Body of pancreas (tissue), 2 donors: ENCODE data around the gene FGF18.

DNA sequence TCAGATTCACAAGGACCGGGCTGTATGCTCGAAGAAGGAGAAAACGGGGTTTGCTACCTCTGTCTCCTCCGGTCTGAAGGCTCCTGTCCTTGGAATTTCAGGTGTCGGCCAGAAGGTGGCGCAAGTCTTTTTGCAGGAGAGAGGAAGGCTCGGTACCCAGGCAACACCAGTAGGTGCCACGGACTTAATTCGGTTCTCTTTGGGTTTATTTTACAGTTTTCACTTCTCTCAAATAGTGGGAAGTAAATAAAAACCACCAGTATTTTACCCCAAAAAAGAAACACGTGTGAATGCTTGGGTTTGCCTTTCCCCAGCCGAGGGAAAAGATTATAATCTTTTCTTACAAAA lies 29.7 kb downstream of the LCP2 start:
- PRO-cap = no peak
- RAMPAGE, long total RNA, 2 experiments = no peak in any of the 2 experiments

DNA sequence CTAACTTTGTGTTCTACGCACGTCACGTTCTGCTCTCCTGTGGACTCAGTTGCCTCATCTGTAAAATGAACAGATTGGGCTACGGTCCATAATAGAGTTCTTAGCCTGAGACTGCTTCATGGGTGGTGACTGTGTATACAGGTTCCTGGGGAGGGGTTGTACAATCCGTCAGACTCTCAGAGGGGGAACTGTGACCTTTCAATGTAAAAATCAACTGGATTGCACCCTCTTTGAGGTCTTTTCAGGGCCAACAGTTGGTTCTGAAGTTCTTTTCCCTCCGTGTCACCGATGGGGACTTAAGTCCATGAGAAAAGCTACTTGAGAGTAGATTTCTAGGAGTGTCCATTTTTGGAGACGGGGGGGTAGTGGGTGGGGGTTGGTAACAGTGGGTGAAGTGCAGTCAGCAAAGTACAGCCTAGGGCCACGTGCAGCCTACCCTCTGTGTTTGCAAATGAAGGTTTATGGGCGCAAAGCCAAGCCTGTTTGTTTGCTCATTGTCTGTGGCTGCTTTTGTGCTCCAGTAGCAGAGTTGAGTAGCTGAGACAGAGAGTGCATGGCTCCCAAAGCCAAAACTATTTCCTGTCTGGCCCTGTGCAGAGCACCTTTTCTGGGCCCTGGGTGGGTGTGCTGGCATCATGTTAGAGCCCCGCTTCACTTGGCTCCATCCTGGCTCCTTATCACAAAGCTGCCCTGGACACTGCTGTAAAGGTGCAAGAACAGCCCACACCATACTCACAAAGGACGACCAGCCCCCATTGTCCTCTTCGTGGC lies 23.8 kb downstream of the LCP2 start:
- PRO-cap = no peak
- RAMPAGE, long total RNA, 2 experiments = no peak in any of the 2 experiments

DNA sequence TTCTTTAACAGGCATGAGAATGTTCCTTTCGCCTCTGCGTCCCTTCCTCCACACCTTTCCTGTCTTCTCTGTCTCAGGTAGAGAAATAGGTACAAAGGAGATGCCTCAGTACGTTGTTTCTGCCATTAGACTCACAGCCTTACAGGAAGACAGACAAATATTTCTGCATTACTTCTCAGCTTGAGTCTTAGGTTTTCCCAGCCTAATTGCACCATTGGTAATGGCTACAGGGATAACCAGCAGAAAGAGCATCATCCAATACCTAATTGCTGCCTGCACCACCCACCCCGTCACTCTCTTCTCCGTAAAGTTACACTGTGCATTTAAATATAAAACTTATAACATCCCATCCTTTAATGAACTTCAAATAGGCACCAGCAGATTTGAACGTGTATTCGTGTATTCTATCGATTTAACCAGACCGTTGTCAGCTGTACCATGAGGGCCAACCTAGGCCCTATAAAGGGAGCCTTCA lies 16.0 kb downstream of the LCP2 start:
- PRO-cap = no peak
- RAMPAGE, long total RNA, 2 experiments = no peak in any of the 2 experiments

DNA sequence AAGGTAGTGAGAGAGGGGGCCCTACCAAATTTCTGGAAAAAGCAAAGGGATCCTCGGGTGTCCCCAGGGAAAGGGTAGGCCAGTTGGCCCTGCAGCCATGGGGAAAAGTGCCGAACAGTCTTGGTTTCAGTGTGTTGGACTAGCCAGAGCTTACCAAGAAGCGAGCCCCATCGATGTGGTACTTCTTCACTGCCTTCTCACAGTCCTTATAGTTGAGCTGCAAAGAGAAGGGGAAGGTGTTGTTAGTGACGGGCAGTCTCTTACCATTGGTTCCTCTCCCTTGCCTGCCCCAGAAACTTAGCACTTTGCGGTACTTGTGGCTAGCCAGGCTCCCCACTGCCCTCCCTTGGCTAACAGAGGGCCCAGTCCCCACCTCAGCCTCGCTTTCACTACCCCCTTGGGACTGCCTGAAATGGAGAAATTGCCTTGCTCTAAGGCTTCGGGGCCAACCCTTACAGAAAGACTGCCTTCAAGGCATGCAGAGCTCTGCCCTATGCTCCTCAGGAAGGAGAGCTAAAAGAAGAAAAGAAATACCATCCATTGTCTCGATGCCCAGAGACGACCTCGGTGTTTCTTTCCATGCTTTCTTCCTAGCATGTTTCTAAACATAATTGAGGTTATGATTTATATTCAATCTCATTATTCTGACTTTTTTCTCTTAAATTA lies 4.3 kb downstream of the LCP2 start:
- PRO-cap = no peak
- RAMPAGE, long total RNA, 2 experiments = no peak in any of the 2 experiments

DNA sequence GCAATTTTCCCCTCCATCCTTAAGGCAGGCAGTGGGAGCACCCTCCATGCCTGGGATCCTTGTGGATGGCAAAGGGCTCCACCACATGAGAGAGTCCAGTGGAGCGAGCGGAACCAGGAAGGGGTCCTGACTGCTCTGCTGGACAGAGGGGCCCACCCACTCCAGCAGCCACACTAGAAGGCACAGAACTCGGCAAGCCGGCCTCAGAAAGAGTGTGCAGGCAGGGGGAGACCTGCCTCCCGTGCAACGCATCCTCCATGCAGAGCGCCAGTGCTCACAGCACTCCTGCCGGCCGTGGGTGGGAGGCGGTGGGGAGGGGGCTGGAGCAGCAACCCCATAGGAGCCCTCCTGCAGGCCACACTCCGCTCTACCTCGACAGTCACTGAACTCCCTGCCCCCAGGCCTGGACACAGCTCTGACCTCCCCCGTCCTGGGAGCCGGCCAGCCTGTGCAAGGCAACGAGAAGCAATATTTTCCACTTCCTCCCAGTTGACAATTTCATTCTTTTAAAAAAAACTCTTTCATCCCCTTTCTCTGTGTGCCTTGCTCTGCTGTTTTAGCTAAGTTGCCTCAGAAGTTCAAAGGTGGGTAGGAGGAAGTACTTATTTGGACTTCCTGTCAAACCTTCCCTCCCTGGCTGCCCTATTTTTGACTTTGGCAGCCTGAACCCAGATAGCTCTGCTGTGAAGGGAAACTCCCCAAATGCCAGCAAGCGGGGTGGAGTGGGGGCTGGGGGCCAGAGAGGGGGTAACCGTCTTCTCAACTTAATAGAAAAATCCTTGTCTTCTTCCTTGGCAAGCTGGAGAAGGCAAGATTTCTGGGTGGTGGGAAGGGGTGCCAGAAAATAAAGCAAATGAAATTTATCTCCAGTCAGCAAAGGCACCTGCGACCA lies 5.4 kb upstream of the LCP2 start:
- PRO-cap = no peak
- RAMPAGE, long total RNA, 2 experiments = no peak in any of the 2 experiments

- PRO-cap = no peak
- RAMPAGE, long total RNA, 2 experiments = no peak in any of the 2 experiments
Measured at GRCh38 chr5:170327713-170328138, 30.1 kb upstream of the LCP2 start.

GRCh38 chr5:170361635-170362196 lies 27.5 kb downstream of the KCNMB1 start:
- PRO-cap = no peak
- RAMPAGE, long total RNA, 2 experiments = no peak in any of the 2 experiments

DNA sequence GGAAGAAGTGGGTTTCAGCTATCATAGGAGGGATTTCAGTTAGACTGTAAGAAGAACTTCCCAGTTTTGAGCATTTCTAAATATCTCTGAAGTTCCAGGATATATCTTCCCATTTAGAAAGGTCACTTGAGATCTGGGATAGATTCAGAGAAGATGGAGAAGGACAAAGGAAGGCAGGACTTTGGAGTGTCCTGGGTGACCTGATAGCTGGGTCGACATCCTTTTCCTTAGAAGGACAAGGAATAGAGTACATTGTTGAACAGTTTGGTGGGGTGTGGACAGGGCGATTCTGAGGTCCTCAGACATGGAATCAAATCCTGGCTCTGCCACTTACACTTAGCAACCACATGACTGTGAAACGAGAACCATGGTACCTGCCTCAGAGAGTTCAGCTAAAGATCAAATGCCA lies 755 bp downstream of the KCNMB1 start:
- PRO-cap = no peak
- RAMPAGE, long total RNA, 2 experiments = no peak in any of the 2 experiments

DNA sequence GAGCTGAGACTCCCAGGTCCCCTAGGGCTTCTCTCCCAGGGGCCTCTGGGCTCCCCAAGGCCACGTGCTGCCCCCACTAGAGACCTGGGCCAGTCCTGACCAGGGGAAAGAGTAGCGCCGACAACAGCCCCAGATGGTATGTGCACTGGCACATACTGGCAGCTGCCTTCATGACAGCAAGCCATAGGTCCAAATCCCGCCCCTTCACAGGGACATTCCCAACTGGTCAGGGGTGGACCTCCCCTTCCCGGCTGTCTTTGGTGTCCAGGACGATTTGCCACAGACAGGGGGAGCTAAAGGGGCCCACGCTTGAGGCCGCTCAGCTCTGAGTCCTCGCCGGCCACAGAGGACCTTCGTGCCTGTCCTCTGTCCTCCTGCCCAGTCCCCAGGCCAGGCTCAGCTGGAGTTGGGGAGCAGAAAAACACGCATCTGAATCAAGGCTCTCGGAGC lies 127.9 kb downstream of the KCNIP1 start:
- PRO-cap = no peak
- RAMPAGE, long total RNA, 2 experiments = no peak in any of the 2 experiments

DNA sequence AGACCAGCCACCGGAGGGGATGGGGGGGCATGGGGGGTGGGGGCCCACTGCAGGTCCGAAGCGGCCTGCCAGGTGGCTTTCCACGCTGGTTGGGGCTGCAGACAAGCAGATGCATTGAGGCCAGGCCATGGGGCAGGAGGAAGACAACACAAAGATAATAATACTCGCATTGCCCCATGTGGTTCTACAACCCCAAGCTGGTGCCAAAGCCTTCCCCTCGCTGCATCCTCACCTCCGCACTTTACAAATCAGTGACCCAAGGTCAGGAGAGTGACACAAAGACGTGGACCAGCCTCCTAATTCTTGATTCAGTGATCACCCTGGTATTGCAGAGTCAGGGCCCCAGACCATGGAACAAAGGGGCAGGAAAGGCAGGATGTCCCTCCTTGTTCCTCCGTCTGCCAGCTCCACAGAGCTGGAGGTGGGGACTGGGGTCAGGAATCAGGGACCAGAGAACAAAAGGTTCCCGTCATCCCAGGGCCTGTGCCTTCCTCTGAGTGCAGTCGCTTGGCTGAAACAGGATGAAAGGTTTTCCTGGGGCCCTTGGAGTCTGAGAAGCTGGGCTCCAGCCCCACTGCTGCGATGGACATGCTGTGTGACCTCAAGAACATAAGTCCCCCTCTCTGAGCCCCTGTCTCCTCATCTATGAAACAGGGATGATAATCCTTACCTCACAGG lies 37.1 kb upstream of the GABRP start:
- PRO-cap = no peak
- RAMPAGE, long total RNA, 2 experiments = no peak in any of the 2 experiments

- PRO-cap = no peak
- RAMPAGE, long total RNA, 2 experiments = no peak in any of the 2 experiments
Measured at GRCh38 chr5:170752132-170753195, 31.1 kb upstream of the GABRP start.

DNA sequence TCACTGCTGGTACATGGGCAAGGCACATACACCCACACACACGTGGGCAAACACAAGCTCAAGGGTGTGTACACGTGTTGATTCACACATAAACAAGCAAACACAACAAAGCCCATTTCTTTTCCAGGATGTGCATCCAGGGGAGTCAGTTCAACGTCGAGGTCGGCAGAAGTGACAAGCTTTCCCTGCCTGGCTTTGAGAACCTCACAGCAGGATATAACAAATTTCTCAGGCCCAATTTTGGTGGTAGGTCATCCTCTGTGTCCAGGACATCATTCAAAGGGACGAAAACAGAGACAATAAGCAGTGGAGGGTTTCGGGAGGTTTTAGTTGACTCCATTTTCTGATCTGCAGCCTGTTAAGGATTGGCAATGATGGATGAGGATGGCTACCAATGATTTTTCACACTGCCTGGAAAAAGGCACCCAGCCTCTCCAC lies 5.5 kb downstream of the GABRP start:
- PRO-cap = no peak
- RAMPAGE, long total RNA, 2 experiments = no peak in any of the 2 experiments

DNA sequence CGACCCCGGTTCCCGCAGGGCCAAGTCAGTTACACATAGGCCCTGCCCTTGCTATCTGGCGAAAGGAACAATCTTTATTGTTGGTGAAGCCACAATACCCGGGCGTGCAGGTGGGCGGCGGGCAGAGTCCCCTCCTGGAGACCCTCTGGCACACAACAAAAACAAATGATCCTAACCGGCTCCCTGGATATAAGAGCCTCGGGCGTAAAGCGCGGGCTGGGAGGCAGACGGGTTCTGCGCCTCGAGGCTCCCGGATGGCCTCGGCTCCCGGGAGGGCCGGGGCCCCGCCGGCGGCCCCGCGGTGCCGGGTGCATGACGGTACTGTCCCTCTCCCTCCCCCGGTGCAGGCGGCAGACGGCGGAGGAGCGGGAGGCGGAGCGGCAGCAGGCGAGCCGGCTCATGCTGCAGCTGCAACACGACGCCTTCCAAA lies 2.0 kb downstream of the TLX3 start:
- PRO-cap = no peak
- RAMPAGE, long total RNA, 2 experiments = no peak in any of the 2 experiments

DNA sequence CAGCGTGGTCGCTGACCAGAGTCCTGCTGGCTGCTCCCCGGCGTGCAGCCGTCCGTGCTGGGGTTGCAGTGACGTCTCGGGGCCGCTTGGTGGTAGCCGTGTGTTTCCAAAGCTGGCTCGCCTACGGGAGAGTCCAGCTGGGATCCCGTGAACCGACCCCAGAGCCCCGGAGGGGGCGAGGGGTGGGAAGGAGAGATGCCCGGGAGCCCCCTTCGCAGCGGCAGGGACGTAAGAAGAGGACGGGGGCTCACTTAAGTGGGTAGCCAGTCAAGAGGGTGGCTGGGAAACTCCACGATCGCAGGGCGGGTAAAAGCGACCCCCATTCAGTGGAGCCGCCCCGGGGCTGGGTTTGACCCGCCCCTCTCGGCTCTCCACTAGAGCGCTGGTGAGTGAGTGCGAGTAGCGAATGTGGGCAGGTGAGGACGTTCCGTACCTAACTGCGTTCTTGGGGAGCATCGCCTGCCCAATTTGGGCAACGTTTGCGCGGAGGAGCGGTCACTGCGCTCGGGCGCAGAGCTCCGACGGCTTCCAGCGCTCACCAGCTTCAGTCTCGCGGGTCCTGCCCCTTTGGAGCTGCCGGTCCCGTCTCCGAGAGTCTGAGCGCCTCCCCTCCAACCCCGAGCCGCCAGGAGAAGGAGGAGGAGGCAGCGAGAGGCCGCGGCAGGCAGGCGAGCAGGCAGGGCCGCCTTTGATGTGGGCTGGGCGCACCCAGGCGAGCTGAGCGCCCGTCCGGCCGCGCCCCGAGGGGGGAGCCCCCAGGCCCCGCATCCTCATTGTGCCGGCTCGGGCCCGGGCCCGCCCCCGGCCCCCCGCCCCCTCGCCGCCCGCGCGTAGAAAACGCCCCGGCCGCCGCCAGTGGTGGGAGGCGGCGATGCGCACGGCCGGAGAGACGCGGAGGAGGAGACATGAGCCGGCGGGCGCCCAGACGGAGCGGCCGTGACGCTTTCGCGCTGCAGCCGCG lies at the start of gene FGF18:
FGF18 (plus strand) TSS at position 861 of the 961 bp plus-strand sequence.
- PRO-cap = no peak
- RAMPAGE, long total RNA, 2 experiments = no peak in any of the 2 experiments

DNA sequence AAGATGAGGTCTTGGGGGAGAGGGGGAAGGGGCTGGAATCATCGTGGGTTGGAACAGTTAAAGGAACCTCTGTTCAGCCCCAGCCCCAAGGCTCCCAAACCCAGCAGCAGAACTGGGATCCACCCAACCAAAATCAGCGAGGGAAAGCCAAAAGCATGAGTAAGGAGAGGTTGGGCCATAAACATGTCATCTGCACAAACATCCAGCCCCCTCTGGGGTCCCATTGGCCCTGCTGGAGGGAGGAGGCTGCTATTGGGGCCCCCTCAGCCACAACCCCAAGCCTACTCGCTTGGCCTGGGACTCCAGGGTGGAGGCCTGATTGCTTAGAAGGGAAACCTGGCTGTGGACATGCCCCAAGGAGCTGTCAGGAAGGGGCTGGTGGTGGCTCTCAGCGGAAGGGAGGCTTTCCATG lies 154.9 kb downstream of the FGF18 start:
- PRO-cap = no peak
- RAMPAGE, long total RNA, 2 experiments = no peak in any of the 2 experiments

- PRO-cap = no peak
- RAMPAGE, long total RNA, 2 experiments = no peak in any of the 2 experiments
Measured at GRCh38 chr5:171737604-171738277, 47.9 kb upstream of the SMIM23 start.

- PRO-cap = no peak
- RAMPAGE, long total RNA, 2 experiments = no peak in any of the 2 experiments
Measured at GRCh38 chr5:171839940-171840585, 54.4 kb downstream of the SMIM23 start.

- PRO-cap = no peak
- RAMPAGE, long total RNA, 2 experiments = no peak in any of the 2 experiments
Measured at GRCh38 chr5:171978595-171979028, 27.8 kb downstream of the FBXW11 start.

DNA sequence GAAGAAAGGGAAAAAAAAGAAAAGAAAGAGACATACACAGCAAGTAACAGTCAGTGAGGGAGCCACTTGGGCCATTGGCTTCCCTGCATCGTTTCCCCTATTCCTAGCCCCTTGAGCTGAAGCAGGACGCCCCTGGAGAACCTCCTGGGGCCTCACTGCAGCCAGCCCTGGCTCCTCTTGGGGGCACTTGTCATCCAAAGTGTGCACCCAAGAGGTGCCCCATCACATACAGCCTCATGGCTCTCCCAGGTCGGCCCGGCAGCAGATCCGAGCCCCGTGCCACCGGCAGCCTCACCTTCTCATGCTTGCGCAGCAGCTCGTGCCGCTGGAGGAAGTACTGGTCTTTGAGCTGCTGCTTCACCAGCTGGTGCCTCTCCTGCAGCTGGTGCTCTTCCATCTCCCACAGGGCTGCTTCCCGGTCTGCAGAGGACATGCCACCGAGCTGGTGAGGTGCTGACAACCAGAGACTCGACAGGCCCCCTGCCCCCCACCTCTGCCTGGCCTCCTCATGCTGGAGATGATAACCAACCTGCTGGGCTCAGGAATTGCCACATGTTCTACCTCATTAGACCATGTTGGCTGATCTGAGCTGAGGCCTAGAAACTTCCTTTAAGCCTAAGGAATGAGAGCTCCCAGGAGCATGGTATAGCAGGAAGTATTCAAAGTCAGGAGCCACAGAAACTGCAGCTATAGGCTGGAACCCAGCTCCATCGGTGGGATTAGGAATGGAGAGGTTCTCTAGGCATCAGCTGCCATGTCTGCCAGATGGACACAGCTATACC lies 50.8 kb upstream of the FBXW11 start:
- PRO-cap = no peak
- RAMPAGE, long total RNA, 2 experiments = no peak in any of the 2 experiments

- PRO-cap = no peak
- RAMPAGE, long total RNA, 2 experiments = no peak in any of the 2 experiments
Measured at GRCh38 chr5:172082123-172082611, 75.7 kb upstream of the FBXW11 start.